B cell (primary cell): ENCODE measurements around a stretch of chr16.

- PRO-cap: no peak
- CAGE, long polyA plus RNA: no peak
Observed at GRCh38 chr16:19854368-19855095, 30.1 kb downstream of the GPRC5B start.

DNA sequence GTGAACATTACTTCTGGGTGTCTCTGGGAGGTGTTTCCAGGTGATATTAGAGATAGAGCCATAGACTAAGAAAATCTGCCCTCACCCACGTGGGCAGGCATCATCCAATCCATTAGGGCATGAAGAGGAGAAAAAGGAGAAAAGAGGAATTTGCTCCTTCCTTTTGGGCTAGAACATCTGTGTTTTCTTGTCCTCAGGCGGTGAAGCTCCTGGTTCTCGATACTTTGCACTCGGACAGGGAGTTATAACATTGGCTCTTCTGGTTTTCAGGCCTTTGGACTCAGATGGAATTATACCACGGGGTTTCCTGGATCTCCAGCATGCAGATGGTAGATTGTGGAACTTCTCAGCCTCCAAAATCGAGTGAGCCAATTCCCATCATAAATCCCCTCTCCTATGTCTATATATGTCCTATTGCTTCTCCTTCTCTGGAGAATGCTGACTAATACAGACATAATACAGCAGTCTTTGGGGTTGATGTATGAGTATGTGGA lies 9.9 kb upstream of the ACSM2B start:
- PRO-cap: no peak
- CAGE, long polyA plus RNA: no peak

DNA sequence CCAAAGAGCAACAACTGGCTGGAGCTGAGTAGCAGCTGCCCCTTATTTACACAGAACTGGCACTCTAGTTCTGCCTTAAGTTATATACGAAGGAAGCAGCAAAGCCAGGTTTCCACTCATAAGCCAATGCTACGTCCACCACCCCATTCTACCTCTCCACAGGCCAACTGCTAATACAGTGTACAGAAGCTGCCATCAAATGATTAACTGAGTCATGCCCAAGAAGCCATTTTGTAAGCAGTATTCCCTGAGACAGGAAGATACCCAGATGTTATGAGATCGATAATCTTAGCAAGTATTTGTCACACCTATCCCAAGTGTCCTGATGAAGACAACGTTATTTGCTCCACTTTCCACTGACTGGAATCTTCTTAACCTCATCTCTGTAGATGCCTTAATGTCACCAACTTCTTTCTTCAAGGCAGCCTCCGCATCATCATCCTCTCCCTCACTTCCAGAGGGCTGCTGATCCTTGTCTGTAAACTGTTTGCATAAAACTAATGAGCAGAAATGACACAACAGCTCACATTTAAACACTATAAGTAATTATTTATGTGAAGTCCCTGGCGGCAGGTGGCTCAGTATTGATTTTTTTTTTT lies 2.9 kb downstream of the THUMPD1 start:
- PRO-cap: no peak
- CAGE, long polyA plus RNA: no peak

- PRO-cap: no peak
- CAGE, long polyA plus RNA: no peak
Observed at GRCh38 chr16:21372143-21372845, 94.2 kb upstream of the CRYM start.

DNA sequence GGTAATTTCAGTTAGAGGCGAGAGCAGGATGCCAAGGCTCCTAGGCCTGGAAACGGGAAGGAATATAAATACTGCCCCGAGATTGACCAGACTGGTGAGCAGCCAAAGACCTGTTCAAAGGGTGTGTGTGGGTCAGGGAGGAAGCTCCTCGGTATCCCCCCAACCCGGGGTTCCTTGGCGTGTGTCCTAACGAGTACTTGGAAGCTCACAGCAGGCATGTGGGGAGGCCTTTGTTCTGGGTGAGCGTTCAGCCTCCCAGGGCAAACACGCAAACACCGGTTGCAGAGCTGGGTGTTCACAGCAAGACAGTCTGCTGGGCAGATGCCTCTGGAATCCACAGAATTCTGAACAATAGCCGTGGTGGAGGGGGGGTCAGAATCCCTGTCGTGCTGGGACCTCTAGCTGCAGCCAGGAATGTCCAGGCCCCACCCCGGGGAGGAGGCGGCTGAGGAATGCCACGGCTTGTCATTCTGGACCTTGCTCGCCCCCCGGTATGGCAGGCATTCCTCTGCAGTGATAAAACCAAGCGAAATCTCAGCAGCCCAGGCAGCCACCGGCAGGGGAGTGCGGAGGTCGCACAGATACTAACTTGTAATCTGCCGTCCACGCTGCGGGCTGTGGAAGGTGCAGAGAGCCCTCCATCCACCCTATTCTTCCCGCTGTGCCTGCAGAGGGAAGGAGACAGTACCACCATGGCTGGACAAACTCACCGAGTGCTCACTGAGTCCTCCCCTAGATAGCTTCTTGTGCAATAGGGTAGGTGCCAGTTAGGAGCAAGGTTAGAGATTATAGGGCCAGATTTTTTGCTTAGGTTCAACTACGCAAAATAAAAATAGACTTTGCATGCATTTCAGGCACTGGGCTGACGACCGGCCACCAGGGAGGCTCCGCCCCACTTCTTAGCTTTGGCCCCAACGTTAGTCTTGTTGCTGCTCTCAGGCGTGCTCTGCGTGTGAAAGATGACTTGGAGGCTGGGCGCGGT lies 77.8 kb upstream of the METTL9 start:
- PRO-cap: no peak
- CAGE, long polyA plus RNA: no peak

DNA sequence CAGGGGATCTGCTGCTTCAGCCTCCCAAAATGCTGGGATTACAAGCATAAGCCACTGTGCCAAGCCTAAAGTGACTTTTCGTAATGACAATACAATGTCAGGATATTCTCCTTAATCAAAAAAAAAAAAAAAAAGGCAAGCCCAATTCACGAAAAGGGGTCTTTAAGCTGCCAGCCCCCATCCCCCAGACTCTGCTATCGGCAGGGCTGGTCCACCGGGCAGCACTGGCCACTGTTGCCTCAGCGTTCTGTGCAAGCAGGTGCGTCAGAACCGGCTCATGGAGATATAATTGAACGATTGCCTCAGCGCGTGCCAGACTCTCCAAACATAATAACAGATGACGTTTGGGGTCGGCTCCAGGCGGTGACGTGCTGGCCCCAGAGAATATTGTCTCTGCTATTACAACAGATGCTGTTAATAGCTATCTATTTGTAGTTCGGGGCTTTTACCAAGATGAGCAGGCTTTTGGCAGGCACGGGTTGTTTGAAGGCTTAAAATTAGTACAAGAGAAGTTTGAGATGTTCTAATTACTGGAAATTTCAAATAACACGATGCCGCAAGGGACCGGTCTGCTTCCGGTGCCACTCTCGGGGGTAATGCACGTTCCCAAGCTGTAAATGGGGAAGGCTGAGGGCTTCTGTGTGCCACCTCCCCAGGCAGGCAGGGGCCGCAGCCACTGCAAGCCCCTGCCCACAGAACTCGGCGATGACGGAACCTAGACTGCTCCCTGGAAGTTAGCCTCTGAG lies 42.7 kb upstream of the METTL9 start:
- PRO-cap: no peak
- CAGE, long polyA plus RNA: no peak

DNA sequence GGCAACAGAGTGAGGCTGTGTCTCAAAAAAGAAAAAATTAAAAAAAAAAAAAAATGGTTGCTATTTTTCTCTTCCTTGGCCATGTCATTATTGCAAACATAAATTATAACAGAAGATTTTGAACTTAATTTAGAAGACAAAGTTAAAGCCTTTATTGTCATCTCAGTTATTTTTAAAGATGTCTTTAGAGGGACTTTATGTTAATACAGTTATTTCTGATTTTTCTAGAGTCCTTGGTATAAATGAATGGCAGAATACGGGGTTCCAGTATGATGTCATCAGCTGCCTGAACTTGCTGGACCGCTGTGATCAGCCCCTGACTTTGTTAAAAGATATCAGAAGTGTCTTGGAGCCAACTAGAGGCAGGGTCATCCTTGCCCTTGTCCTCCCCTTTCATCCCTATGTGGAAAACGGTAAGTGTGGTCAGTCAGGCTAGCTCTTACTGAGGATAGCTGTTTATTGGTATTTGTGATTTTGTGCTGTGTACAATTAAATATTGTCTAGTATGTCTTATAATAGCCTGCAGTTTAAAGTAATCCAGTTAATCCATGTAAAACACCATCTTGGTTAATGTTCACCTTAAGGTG lies 25.4 kb downstream of the METTL9 start:
- PRO-cap: no peak
- CAGE, long polyA plus RNA: no peak

GRCh38 chr16:21644660-21645030 lies 7.8 kb downstream of the IGSF6 start:
- PRO-cap: no peak
- CAGE, long polyA plus RNA: no peak

- PRO-cap: no peak
- CAGE, long polyA plus RNA: no peak
Observed at GRCh38 chr16:21790526-21790844, 67.1 kb downstream of the NPIPB4 start.

- PRO-cap: no peak
- CAGE, long polyA plus RNA: no peak
Observed at GRCh38 chr16:22045691-22046298, 37.9 kb downstream of the MOSMO start.

GRCh38 chr16:22220049-22220422 lies 14.0 kb downstream of the EEF2K start:
- PRO-cap: no peak
- CAGE, long polyA plus RNA: no peak

GRCh38 chr16:22232983-22233341 lies 26.9 kb downstream of the EEF2K start:
- PRO-cap: no peak
- CAGE, long polyA plus RNA: no peak

GRCh38 chr16:22353184-22353968 lies 21.0 kb downstream of the CDR2 start:
- PRO-cap: no peak
- CAGE, long polyA plus RNA: no peak

DNA sequence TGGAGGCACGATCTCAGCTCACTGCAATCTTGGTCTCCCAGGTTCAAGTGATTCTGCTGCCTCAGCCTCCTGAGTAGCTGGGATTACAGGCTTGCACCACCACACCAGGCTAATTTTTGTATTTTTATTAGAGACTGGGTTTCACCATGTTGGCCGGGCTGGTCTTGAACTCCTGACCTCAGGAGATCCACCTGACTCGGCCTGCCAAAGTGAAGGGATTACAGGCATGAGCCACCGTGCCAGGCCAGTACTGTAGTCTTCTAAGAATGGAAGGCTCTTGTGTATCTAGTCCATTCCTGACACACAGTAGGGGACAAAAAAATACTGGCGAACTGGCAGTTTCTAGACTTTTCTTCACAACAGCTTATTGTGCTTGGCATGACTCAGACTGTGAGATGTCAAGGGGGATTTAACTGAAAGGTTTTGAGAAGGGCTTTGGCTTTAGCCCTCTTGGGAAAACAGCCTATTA lies 17.3 kb downstream of the CDR2 start:
- PRO-cap: no peak
- CAGE, long polyA plus RNA: no peak

- PRO-cap: no peak
- CAGE, long polyA plus RNA: no peak
Observed at GRCh38 chr16:22368219-22369015, 6.0 kb downstream of the CDR2 start.

- PRO-cap: unidirectional peak, minus-strand start at chr16:22437841
- CAGE, long polyA plus RNA: no peak
Observed at GRCh38 chr16:22437775-22438246, 63.4 kb upstream of the CDR2 start.

DNA sequence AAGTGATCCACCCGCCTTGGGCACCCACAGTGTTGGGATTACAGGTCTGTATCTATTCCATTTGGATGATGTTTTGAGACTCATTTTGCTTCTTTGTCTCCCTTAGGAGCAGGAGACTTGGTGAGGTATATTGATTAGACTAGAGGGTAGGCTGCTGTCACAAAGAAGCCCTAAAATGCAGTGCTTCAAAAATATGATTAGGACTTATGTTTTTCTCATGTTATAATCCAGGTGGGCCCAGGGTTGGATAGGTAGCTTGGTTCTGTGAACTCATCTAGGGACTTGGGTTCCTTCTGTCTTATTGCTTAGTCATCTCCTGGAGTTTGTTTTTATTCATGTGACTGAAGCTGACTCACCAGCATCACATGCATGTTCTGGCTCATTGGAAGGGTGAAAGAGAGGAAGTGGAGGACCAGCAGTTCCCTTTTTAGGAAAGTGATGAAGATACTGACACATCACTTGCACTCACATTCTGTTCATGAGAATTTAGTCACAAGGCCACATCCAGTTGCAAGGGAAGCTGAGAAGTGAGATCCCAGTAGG lies 95.8 kb downstream of the NPIPB5 start:
- PRO-cap: no peak
- CAGE, long polyA plus RNA: no peak

- PRO-cap: no peak
- CAGE, long polyA plus RNA: no peak
Observed at GRCh38 chr16:22635151-22635843, 124.6 kb downstream of the NPIPB5 start.

- PRO-cap: no peak
- CAGE, long polyA plus RNA: no peak
Observed at GRCh38 chr16:22782230-22782962, 31.6 kb upstream of the HS3ST2 start.

DNA sequence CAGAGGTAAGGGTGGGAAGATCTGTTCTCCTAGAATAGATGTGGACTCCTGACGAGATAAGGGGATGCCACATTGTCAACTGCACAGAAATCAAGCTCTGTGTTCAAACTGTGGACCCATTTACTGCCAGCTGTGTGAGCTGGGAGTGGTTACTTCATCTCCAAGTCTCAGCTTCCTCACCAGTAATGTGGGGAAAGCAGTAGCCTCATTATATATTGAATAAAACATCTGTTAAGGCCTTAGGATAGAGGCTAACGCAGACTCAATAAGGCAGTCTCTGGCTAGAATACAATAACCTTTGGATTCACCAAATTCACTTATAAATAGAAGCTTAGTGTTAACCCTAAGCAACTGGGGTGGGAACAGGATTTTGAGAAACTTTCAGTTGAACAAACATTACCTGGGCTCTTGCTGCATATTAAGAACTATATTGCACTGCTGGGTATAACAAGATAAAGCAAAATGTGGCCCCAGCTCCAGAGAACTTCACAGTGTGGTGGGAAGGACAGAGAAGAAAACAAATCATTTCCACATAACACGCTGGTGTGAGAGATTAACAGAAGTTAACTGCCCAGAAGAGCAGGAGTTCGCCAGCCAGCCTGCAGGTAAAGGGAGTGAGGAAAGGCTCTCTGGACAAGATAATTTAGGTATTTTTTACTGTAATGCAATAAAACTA lies 57.2 kb downstream of the USP31 start:
- PRO-cap: no peak
- CAGE, long polyA plus RNA: no peak